ENCODE measurements around the genes ARMC9 and NCL.

DNA sequence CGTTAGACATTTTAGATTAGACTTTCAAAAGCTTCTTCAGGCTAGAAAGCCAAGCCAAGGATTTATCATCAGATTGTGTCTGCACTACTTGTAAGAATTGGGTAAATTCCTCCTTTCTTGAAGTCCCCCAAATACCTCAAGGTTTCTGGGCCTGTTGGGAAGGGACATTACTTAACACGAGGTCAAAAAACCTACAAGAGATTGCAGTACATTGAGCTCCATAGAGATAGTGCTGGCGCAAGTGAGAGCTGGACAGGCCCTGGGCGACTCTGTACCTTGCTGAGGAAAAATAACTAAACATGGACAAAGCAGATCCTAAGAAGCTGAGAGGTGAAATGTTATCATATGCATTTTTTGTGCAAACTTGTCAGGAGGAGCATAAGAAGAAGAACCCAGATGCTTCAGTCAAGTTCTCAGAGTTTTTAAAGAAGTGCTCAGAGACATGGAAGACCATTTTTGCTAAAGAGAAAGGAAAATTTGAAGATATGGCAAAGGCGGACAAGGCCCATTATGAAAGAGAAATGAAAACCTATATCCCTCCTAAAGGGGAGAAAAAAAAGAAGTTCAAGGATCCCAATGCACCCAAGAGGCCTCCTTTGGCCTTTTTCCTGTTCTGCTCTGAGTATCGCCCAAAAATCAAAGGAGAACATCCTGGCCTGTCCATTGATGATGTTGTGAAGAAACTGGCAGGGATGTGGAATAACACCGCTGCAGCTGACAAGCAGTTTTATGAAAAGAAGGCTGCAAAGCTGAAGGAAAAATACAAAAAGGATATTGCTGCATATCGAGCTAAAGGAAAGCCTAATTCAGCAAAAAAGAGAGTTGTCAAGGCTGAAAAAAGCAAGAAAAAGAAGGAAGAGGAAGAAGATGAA lies 99.0 kb downstream of the SP100 start:
- RRBS, result no CpG with 5 or more reads among the region's 8 CpGs

DNA sequence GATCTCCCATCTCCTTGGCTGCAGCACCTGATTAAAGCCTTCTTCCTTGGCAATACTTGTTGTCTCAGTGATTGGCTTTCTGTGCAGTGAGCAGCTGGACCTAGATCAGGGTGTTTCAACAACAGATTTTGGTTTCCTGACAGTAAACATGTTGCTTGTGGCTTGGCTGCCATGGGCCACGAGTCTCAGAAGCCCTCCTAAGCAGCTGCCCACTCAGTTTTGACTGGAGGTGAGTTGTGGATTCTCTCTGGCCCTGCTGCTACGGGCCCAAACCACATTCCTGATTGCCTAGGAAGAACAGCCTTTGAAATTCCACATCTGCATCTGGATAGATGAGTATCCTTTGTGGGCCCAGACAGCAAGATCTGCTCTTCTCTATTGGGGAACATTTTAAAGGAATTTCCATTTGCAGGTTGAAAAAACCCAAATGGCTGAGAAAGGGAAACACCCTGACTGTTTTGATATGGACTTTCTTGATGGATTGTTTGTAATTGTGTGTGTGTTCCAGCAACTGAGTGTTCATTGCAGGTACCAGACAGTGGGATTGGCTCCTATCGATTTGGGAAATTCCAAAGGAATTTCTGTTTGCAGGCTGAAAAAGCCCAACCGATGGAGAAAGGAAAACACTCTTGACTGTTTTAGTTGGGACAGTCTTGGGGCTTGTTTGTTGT lies 105.7 kb downstream of the SP100 start:
- RRBS, result no CpG with 5 or more reads among the region's 4 CpGs

DNA sequence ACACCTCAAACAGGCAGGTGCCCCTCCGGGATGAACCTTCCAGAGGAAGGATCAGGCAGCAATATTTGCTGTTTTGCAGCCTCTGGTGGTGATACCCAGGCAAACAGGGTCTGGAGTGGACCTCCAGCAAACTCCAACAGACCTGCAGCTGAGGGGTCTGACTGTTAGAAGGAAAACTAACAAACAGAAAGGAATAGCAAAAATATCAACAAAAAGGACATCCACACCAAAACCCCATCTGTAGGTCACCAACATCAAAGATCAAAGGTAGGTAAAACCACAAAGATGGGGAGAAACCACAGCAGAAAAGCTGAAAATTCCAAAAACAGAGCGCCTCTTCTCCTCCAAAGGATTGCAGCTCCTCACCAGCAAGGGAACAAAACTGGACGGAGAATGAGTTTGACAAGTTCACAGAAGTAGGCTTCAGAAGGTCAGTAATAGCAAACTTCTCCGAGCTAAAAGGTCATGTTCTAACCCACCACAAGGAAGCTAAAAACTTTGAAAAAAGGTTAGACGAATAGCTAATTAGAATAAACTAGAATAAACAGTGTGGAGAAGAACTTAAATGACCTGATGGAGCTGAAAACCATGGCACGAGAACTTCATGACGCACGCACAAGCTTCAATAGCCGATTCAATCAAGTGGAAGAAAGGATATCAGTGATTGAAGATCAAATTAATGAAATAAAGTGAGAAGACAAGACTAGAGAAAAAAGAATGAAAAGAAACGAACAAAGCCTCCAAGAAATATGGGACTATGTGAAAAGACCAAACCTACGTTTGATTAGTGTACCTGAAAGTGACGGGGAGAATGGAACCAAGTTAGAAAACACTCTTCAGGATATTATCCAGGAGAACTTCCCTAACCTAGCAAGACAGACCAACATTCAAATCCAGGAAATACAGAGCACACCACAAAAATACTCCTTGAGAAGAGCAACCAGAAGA lies 110.4 kb downstream of the SP100 start:
- RRBS, result no CpG with 5 or more reads among the region's 12 CpGs

DNA sequence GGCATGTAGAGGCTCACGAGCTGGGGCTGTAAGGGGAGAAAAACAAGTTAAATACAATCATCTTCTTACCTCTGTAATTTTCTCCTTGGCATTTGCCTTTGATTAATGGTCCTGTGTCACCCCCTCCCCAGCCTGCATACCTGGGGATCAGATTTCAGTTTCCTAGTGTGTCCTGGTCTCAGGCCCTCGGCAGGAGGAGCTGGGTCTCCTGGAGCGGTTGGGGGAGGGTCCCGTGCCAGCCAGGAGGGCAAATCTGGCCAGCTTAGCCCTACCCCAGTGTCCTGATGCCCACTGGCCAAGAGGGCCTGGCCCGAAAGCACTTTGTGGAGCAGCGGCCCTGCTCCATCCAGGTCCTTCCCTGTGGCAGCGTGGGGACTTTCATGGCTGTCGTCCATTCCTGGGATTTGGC lies 3.8 kb downstream of the ITM2C start:
- RRBS, result no CpG with 5 or more reads among the region's 8 CpGs

- RRBS, result no CpG with 5 or more reads among the region's 7 CpGs
Observed at GRCh38 chr2:230878324-230878768, 13.6 kb downstream of the ITM2C start.

- RRBS, result no CpG with 5 or more reads among the region's 11 CpGs
Observed at GRCh38 chr2:230879290-230879911, 14.7 kb downstream of the ITM2C start.

DNA sequence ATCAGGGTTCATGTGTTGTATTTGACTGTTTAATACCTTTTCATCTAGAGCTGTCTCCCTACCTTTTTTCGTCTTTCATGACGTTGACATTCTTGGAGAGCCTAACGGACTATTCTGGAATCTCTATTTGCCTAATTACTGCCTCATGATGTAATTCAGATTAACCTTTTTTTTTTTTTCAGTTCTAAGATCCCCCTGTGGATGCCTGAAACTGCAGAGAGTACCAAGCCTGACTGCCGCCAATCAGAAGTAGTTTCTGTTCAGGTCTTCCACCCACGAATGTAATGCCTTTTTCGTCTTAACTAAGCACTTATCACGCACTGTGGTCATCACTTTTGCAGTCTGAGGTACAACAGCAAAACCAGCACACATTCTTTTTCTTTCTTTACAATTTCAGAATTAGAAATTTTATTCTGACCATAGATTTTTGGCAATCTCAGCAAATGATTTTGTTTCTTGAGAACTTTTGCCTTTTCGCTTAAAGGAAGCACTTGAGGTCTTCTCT lies 31.8 kb upstream of the GPR55 start:
- RRBS, result no CpG with 5 or more reads among the region's 8 CpGs

GRCh38 chr2:231039891-231040486 lies 2.7 kb downstream of the C2orf72 start:
- RRBS, result no CpG with 5 or more reads among the region's 9 CpGs

DNA sequence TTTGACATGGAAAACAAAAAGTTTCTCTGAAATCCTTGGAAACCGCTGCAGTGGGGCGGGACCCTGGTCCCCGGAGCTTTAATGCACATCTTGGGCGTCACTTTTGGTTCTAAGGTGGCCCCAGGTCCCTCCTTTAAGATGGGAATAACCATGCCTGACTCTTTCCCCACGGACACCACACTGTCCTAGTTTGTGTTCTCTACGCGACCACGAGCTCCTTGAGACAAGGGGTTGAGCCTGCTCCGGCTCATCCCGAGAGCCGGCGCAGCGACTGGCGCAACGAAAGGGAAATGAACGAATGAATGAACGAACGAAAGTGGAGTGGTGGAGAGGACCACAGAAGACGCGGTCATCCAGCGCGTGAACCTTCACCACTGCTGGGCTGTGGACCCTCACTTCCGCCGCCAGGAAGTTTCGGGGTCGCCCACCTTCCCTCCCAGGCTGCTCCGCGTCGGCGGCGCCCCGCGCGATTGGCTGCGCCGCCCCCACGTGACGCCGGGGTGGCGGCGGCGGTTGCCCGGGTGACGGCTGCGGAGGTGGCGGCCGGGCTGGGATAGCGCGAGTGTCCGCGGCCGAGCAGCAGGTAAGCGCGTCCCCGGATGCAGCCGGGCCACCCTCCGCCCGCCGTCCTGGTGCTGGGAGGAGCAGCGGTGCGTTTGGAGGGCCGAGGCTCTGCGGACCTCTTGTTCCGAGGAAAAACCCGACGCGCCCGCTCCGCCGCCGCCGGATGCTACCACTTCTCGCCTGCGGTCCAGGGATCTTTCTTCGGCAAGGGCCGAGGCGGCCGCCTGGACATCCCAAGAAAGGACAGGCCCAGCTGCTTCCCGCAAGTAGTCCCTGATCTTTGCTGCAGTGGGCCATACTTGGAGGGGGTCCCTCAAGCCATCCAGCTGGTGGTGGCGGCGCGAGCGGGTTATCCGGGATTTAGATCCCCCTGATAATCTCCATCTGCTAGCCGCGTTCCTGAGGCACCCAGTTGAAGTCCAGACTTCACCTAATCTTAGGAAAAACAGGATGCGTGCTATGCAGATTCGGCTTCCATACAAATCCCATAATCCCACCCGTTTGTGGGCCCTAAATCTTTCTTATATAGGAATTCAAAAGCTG lies at the start of gene ARMC9:
ARMC9 (plus strand) TSS at position 516 of the 1,107 bp plus-strand sequence.
- RRBS, result 2% methylated on average over 9 of the region's 89 CpGs

GRCh38 chr2:231288551-231288919 lies 90.1 kb downstream of the ARMC9 start:
- RRBS, result no CpG with 5 or more reads among the region's 8 CpGs

GRCh38 chr2:231321516-231322171 lies 73.9 kb upstream of the B3GNT7 start:
- RRBS, result no CpG with 5 or more reads among the region's 14 CpGs

DNA sequence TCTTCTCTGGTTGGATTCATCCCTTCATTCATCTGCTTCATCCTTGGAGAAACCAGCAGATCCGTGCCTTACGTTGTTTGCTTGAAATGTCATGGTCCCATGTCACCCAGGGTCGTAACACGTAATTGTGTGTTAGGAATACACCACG lies 40.2 kb upstream of the B3GNT7 start:
- RRBS, result no CpG with 5 or more reads among the region's 5 CpGs

DNA sequence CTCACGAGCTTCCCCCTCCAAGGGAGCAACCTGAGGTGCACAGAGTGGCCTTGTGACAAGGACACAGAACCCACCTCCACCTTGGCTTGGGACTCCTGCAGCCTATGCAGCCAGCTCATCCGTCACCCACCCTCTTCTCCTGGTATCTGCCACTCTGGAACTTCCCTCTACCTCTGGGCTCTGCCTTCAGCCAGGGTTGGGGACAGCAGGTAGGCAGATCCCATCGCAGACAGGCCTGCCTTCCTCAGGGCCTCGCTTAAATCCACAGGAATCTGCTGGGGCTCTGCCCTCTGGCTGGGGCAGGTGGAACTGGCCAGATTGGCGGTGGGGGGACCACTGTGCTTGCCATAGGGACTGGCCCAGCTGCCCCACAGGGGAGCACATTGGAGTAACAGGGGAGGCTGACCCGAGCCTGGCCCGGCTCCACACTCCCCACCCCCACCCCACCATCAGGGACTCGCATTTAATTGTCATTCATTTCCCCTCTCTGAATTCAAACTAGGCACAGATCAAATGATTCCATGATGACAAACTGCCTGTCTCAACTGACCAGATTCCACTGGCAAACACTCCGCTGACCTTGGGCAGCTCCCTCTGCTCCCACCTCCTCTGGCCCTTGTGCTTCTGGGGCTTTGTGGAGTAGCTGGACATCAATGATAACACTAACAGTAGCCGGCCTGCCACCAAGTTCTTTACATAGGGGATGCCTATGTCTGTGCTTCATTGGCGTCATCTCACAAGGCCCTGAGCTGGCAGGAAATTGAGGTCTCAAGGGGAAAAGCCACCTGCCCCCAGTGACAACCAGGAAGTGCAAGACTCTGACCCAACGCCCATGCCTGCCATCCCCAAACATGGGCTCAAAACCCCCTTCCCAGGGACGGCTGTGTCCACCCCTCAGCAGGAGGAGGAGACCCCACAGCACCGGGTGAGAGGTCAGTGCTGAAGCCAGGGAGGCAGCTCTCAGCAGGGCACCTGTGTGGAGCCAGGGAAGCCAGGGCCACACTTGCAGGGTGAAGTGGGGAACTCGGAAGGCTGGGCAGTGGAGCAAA lies 2.2 kb upstream of the B3GNT7 start:
- RRBS, result no CpG with 5 or more reads among the region's 15 CpGs

- RRBS, result 66% methylated on average over 4 of the region's 18 CpGs
Observed at GRCh38 chr2:231396334-231396972, 943 bp downstream of the B3GNT7 start.

DNA sequence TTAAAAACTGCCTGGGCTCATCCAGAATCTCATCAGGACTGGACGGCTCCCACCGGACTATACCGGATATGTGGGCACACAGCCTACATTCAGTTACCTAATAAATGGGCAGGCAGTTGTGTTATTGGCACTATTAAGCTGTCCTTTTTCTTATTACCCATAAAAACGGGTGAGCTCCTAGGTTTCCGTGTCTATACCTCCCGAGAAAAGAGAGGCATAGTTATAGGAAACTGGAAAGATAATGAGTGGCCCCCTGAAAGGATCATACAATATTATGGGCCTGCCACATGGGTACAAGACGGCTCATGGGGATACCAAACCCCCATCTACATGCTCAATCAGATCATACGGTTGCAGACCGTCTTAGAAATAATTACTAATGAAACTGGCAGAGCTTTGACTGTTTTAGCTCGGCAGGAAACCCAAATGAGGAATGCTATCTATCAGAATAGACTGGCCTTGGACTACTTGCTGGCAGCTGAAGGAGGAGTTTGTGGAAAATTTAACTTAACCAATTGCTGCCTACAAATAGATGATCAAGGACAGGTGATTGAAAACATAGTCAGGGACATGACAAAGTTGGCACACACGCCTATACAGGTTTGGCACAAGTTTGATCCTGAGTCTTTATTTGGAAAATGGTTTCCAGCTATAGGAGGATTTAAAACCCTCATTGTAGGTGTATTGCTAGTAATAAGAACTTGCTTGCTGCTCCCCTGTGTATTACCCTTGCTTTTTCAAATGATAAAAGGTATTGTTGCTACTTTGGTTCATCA lies 12.1 kb downstream of the B3GNT7 start:
- RRBS, result no CpG with 5 or more reads among the region's 11 CpGs

DNA sequence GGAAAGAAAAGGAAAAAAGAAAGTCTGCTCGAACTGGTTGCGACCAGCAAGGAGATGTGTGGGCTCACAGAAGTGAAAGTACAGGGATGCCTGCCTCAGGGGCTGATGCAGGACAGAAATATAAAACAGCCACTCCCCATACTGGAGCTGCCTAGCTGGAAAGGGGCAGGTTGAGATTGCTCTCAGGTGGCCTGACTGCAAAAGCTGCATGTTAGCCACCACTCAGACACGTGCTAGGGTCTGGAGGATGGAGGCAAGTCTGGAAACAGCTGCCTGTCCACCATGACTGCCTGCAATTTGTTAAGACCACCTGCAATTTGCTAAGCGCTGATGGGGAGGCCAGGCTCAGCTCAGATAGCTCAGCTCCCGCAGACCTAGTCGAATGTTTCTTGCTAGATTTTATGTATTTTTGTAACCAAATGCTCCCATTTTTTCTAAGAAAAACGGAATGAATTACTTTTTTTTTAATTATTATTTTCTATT lies 18.0 kb downstream of the B3GNT7 start:
- RRBS, result no CpG with 5 or more reads among the region's 7 CpGs

DNA sequence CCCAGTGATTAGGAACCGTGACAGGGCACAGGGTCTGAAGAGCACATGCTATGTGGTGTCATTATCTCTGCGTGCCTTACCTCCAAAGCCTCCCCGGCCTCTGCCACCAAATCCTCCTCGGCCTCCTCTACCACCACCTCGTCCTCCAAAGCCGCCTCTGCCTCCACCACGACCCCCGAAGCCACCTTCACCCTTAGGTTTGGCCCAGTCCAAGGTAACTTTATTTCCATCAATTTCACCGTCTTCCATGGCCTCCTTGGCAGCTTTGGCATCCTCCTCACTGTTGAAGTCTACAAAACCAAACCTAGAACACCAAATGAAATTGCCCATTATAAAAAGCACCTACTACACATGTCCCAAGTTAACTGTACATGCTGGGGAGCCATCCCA lies 9.0 kb downstream of the NCL start:
- RRBS, result no CpG with 5 or more reads among the region's 9 CpGs

- RRBS, result 2% methylated on average over 9 of the region's 103 CpGs
Observed at GRCh38 chr2:231463566-231464555, at the start of gene NCL. Gene NCL, minus strand, starts transcription at chr2:231464484.

- RRBS, result 0% methylated on average over 1 of the region's 34 CpGs
Observed at GRCh38 chr2:231709644-231710027, 1.3 kb downstream of the PTMA start.

GRCh38 chr2:231713481-231714509 lies 5.5 kb downstream of the PTMA start:
- RRBS, result no CpG with 5 or more reads among the region's 12 CpGs